ENCODE measurements around a stretch of chr17.

- RRBS, result no CpG with 5 or more reads among the region's 8 CpGs
Observed at GRCh38 chr17:60392798-60392977, 755 bp upstream of the USP32 start.

GRCh38 chr17:61188872-61189629 lies 210.6 kb upstream of the TBX2 start:
- RRBS, result no CpG with 5 or more reads among the region's 5 CpGs

- RRBS, result no CpG with 5 or more reads among the region's 2 CpGs
Observed at GRCh38 chr17:61189648-61190026, 210.0 kb upstream of the TBX2 start.

DNA sequence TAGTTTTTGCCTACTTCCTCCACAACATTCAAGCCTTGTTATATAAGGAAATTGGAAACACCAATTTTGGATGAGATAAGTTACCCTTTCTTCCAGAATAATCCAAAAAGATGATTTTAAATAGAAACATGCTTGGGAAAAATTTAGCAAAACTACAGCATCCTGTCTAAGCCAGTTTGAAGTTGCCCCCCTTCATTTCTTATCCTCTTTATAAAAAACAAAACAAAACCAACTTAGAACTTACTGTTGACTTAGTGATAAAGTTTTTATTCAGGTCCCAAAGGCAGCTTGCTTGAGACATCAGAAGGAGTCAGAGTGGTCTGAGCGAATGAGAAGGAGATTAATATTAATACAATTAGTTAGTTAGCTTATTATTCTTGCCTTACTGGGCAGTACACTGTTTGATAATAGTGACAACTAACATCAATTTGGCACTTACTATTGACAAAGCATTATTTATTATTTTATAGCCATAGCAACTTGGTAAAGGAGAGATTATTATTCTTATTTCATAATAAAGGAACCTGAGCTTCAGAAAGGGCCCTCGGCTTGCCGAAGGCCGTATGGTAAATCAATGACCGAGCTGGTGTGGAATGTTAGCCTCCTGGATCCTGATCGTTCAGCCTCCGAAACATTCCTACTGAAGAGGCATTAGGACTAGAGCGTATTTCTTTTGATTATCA lies 199.6 kb upstream of the TBX2 start:
- RRBS, result no CpG with 5 or more reads among the region's 8 CpGs

GRCh38 chr17:61239285-61239771 lies 160.3 kb upstream of the TBX2 start:
- RRBS, result no CpG with 5 or more reads among the region's 2 CpGs

DNA sequence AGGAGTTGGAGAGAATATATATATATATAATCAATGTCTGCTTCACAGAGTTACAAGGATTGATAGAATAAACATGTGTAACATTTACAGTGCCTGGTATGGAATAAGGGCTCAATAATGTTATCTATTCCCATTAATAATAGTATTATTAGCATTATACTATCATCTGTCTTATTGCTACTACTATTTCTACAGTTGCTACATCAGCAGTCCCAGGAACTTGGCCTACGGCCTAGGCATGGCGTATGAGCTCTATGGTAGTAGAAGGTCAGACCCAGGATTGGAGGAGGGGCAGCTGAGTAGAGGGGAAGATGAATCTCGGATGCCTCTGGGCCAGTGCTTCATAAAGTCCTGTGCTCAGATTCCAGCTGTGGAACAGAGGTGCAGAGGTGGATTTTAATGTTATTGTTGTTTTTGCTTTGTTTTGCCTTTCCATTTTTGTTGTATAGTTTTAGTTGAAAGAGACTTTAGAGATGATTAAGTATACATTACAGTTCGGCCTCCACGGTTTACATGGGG lies 146.2 kb upstream of the TBX2 start:
- RRBS, result no CpG with 5 or more reads among the region's 5 CpGs

DNA sequence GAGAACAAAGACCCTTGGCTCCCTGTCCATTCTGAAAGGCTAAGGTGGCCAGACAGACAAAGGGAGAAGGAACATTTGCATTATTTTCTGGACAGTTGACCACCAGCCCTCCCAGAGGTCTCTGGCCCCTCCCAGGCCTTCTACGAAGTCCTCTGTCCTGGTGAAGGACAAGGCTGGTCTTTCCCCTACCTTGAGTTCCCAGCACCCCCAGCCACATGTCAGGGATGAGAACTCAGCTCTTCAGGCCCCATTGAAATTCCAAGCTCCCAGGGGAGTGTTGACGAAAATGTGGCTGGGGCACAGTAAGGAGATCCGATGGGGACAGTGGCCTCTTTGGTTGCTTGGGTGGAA lies 6.6 kb downstream of the TBX2 start:
- RRBS, result no CpG with 5 or more reads among the region's 3 CpGs

DNA sequence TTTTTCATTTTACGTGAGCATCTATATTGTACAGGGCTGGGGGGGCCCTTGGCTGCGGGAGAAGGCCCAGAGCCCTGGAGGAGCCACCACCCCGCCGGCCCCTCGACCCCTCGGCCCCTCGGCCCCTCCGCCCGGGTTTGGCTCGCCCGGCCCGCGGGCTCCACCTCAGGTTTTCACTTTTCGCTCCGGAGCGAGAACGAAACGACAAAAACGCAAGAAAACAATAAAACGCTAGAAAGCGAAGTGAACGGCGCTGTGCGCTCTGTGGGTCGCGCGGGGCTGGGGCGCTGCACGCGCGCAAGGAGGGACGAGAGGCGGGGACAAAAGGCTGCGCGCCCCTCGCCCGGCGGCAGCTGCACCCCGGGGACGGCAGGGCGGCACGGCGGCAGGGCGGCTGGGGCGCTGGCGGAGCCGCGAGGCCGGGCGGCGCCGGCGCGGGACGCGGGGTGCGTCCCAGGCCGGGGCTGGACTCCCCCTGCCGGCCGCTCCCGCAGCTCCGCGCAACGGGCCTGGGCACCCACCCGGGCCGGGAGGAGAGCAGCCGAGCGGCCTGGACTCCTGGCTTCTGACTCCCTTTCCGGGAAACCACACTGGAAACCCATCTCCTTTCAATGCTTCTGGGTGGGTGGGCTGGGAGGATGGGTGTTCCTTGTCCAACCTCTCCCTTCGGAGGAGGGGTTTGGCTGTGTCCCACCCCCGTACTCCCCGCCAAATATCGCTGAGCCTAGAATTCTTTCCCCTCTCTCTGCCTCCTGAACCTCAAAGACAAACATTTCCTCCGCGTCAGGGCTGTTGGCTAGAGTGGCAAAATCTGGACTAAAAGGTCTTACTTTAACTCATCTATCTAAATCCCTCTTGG lies 9.8 kb downstream of the TBX2 start:
- RRBS, result 3% methylated on average over 32 of the region's 75 CpGs

DNA sequence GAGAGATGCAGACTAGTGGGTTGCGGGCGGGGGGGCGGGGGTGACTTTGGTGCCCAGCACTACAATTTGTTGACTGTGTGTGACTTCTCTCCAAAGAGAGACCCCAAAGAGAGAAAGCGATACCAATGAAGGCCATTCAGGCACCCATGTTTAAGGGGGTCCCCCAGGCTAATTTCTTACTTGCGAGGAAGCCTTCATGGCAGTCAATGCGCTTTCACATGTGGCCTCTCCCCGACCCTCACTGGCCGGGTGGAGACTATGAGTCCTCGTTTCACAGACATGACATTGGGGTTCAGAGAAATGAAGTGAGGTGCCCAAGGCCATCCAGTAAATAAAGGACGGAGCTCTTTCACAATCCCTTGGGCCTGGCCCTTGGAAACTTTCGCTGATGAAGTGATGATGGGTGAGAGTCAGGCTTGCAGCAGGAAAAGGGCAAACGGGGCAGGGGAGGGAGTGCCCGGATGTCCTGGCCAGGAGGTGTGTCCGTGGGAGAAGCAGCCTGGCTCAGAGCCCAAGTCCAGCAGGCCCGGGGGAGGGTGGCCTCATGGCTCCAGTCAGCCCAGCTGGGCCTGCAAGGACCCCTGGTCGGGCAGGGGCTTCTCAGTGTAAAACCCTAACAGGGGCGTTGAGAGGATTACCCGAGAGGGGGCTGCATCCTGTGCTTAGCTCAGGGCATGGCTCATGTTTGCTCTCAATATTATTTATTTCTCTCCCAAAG lies 14.6 kb downstream of the TBX2 start:
- RRBS, result 42% methylated on average over 3 of the region's 18 CpGs

GRCh38 chr17:61457965-61458503 lies 5.8 kb downstream of the TBX4 start:
- RRBS, result no CpG with 5 or more reads among the region's 15 CpGs

GRCh38 chr17:61862110-61862743 lies 1.1 kb downstream of the BRIP1 start:
- RRBS, result no CpG with 5 or more reads among the region's 4 CpGs

DNA sequence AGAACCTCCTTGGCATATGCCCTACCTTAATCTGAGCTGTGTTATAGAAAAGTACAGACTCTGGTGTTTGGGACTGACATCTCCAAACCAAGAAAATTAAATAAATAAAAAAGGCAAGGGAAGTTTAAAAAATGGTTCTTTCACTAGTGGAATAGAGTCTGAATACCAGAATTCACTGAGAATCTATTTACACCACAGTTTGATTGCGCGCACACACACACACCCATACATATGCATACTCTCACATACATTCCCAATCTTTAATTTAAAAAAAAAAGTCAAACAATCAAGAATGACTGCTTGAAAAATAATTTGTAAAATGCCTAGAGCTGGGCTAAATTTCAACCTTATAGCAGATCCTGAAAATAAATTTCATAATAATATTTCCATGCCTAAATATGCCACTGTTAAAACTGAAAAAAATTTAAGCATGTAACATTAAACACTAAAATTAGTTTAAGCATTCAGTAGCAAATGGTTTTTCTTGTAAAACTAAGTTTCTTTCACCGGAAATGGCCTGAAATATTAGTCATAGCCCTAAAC lies 17.3 kb upstream of the INTS2 start:
- RRBS, result no CpG with 5 or more reads among the region's 3 CpGs

DNA sequence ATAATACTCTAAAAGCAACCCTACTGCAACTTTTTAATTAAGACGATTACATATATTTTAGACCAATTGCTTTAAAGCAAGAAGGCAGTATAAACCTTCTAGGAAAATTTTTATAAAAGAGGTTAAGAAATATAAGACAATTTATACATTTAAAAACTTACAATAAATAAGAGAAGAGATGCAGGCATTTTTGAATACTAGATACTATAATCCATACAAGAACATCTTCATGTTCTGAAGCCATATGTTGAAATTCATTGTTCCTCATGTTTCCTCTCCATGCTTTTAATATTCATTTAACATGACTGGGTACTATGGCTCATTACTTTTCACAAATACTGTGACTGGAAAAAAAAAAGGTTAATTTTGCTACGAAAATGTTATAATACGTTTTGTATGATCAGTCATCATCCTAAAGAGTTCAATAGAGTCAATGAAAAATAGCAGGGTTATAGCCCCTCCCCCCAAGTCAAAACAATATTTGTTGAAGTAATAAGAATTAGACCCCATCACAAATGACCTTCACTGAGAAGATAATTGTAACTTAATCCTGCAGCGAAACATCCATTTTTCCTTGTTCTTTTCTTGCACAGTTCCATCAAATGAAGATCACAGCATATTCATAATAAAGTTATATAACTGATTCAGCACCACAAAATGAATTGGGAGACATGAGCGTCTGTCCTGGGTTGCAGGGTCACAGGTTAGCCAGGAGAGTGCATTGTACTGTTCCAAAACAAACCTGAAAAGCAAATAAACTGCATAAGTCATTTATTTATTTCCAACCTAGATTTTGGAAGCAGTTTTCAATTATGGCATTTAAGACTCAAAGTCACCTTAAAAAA lies 18.3 kb upstream of the INTS2 start:
- RRBS, result no CpG with 5 or more reads among the region's 5 CpGs

DNA sequence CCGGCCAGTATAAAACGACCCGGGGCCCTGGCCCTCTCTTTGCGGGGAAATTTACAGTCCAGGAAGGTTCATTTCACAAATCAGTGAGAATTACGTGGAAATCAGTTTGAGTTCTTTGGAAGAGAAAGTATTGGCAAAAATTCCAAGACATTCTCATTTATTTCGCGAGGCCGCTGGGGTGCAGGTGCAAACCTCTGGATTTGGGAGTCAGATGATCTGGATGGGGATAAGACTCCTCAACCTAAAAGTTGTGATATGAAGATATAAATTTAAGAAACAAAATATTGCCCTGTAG lies 1.0 kb upstream of the MED13 start:
- RRBS, result 2% methylated on average over 1 of the region's 8 CpGs

DNA sequence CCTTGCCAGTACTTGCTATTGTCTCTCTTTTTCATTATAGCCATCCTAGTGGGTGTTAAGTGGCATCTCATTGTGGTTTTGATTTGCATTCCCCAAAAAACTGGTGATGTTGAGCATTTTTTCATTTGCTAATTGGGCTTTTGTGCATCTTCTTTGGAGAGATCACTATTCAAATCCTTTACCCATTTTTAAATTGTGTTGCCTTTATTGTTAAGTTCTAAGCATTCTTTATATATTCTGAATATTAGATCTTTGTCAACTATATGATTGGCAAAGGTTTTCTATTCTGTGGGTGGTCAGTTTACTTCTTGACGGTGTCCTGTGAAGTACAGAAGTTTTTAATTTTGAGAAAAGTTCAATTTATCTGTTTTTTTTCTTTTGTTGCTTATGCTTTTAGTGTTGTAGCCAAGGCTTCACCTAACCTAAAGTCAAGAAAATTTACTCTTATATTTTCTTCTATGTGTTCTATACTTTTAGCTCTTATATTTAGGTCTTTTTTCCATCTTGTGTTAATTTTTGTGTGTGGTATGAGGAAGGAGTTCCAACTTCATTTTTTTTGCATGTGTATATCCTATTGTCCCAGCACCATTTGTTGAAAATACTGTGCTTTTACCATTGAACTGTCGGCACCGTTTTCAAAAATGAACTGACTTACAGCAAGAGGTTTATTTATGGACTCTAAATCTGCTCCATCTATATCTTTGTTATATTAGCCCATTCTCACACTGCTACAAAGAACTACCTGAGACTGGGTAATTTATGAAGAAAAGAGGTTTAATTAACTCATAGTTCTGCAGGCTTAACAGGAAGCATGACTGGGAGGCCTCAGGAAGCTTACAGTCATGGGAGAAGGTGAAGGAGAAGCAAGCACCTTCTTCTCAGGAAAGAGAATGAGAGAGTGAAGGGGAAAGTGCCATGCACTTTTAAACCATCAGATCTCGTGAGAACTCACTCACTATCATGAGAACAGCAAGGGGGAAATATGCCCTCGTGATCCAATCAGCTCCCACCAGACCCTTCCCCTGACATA lies 65.2 kb downstream of the TLK2 start:
- RRBS, result no CpG with 5 or more reads among the region's 5 CpGs

GRCh38 chr17:62579520-62580167 lies 47.8 kb upstream of the MRC2 start:
- RRBS, result no CpG with 5 or more reads among the region's 2 CpGs

GRCh38 chr17:62692161-62693264 lies 65.0 kb downstream of the MRC2 start:
- RRBS, result no CpG with 5 or more reads among the region's 35 CpGs

- RRBS, result no CpG with 5 or more reads among the region's 15 CpGs
Observed at GRCh38 chr17:62713423-62714011, 86.0 kb downstream of the MRC2 start.

GRCh38 chr17:62790615-62790788 lies 17.6 kb downstream of the MARCHF10 start:
- RRBS, result no CpG with 5 or more reads among the region's 5 CpGs

GRCh38 chr17:63632443-63632809 lies 10.2 kb downstream of the MAP3K3 start:
- RRBS, result no CpG with 5 or more reads among the region's 7 CpGs

Measured in iris pigment epithelial cell (primary cell).